Mesenchymal stem cell of Wharton's jelly (primary cell): ENCODE measurements around the gene CCDC6.

GRCh38 chr10:59897758-59898291 lies 8.5 kb downstream of the CCDC6 start:
- CAGE, long polyA plus RNA, result no peak

DNA sequence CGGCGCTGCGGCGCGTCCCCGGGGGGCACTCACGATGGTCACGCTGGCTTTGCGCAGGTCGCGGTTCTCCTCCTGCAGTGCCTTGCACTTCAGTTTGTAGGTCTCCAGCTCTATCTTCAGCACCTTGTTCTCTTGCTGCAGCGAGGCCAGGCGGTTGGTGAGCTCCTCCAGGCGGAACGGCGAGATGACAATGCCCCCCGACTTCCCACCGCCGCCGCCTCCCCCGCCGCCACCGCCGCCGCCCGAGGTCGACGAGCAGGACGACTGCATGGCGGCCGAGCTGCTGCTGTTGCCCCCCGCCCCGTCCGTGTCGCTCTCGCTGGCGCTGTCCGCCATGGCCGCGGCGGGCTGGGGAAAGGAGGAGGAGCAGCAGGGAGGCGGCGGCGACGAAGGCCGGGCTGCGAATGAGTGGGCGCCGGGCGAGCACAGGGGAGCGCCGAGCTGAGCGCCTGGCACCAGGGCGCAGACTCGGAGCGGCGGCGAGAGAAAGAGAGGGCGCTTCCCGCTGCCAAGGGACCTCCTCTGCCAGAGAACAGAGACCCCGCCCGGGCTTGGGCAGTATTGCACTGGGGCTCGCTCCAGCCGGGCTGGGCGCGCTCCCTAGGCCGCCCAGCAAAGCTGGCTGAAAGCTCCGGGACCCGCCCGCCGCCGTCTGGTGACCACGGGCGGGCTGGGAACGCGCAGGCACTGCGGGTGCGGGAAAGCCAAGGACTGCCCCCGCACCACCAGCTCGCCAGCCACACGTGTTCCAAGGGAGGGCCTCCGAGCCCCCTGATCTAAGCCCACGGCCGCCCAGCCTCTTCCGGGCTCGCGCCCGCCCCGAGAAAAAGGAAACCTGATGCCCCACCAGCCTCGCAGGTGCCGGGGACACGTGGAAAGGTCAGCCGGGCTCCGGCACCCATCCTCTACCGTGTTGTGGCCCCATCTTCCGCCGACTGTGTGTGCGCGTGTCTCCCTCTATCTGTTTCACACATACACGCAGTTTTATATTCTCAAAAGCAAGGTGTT lies at the start of gene CCDC6:
CCDC6 (minus strand) TSS at position 468 of the 1,008 bp plus-strand sequence.
- CAGE, long polyA plus RNA, result no peak

- CAGE, long polyA plus RNA, result no peak
Observed at GRCh38 chr10:60349865-60350285, 39.8 kb downstream of the ANK3 start.

DNA sequence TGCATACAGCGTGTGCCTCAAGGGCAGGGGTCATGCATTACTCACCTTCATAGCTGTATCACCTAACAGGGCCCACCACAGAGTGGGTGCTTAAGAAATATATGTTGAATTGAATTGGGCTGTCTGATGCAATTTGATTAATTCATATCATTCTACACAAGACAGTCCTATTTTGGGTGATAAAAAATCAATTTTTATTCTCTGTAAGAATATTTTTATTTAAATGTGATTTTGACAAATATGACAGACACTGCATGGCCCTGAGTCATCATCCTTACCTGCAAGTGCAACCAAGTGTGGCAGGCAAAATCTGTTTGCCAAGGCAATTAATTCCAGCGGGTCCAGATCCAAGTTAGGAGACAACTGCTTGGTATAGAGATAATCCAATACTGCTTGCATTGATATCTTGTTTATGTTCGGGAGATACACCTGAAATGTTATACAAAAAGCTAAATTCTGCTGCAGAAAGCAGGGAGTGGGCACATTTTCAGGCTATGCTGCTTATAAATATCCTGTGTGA lies 66.3 kb downstream of the RHOBTB1 start:
- CAGE, long polyA plus RNA, result no peak

GRCh38 chr10:61845077-61845577 lies 56.4 kb upstream of the ARID5B start:
- CAGE, long polyA plus RNA, result no peak

DNA sequence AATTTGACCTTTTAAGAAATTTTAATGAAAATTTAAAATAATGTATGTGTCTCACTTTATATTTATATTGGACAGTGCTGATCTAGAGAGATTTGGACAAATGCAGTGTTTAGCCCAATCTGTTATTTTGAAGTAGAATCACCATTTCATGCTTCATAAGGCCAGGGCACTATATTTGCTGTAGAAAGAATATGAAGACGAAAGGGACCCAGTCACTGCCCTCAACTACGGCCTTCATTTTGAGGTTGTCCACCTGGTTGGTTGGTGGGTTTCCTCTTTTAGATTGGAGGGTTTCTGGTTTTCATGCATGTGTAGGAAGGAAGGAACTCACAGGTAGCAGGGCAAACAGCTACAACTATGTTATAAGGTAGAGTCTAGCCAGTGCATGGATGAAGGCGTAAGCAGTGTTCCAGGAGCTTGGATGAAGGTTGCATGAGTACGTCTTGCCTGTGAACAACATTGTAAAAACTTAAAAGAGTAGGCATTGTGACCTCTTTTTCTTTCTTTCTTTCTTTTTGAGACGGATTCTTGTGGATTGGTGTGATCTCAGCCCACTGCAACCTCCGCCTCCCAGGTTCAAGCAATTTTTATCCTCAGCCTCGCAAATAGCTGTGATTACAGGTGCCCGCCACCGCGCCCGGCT lies 56.4 kb downstream of the ARID5B start:
- CAGE, long polyA plus RNA, result no peak

DNA sequence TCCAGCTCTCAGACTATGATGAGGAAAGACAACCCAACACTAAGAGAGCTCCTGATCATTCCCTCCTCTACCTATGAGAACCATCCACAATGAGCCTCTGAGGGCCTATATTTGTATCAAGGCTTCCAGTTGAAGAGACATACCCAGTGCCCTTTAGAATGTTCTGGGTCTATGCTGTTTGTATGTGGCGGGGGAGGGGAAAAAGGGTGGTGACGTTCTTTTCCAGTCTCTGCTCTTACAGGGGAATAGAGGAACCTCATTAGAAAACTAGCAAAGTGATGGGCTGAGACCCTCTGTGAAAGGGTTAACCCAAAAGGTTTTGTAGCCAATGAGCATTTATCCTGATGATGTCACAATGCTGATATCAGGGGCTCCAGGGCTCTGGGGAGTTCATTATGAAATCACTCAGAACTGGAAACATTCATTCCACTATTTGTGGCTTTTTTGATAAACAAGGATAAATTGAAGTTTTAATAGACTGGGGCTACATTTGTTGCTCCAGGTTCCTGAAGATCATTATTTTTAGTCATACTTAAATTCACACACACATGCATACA lies 71.6 kb downstream of the ARID5B start:
- CAGE, long polyA plus RNA, result no peak

DNA sequence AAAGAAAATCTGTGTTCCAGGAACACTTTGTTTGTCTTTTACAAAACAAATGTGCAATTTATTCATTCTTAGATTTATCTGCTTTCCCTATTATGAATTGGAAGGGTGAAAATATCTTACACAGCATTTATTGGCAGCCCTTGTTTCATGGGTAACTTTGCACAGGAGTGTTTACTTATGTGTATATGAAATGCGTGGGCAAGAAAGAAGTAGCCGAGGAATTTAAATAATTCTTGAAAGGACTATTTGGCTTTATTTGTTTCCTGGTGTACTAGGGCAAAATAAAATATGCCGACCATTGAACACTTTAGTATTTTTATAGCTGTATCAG lies 93.6 kb downstream of the ARID5B start:
- CAGE, long polyA plus RNA, result no peak

DNA sequence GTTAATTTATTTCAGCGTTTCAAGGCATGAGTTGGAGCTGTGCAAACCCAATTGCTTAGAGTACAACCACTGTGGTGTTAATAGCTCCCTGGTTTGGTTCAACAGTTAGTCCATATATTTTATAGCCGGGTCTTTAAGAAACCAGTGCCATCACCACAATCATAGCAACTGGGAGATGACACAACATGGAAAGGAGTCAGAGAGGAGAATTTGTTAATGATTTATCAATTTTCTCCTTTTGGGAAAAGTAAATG lies 120.1 kb downstream of the ARID5B start:
- CAGE, long polyA plus RNA, result no peak

GRCh38 chr10:62043215-62043913 lies 141.9 kb downstream of the ARID5B start:
- CAGE, long polyA plus RNA, result no peak

DNA sequence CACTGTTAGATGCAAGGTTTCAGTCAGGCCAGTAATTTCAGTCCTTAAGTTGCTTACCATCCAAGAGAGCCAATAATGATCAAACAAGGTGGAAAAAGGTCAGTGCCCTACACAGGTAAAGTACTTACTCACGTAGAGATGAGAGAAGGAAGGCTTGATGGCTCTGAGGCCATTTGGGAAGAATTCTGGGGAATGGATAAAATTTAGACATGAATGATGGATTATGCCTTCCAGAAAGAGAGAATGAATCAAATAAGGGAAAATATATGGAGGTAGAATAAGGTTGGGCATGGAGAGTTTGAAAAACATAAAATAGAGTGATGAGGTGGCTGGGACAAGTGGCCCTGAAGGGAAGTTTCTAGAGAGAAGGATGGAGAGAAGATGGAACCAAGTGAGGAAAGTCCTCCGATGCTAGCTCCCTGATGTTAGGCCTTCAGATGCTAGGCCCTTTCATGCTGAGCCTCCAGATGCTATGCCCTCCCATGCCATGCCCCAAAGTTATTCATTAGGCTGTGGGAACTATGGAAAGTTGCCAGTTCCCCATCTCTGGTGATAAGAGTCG lies 159.7 kb downstream of the ARID5B start:
- CAGE, long polyA plus RNA, result no peak

DNA sequence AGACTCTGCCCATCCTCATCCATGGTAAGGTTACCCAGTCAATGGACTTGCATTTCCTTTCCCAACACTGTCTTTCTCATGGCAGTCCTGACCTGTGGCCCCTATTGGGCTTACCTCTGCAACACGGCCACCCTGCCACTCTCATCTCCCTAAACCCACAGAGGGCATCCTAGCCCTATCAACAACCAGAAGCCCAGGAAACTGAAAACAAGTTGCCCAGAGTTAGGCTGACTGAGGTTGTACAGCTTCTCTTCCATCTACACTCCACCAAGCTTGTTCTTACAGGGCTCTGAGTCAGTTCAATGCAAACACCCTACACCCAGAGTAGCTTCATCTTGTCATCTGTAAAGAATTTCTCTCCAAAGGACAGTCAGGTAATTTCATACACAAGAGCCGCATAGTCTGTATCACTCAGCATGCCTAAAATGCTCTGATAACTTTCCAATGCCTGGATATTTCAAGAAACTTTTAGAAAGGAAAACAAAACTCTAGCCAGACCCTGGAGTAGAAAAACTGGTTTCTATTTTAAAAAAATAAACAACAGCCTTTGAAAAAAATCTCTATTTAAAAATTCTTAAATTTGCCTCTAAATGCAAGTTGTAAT lies 175.4 kb downstream of the ARID5B start:
- CAGE, long polyA plus RNA, result no peak

- CAGE, long polyA plus RNA, result no peak
Observed at GRCh38 chr10:62079874-62080725, 178.6 kb downstream of the ARID5B start.

DNA sequence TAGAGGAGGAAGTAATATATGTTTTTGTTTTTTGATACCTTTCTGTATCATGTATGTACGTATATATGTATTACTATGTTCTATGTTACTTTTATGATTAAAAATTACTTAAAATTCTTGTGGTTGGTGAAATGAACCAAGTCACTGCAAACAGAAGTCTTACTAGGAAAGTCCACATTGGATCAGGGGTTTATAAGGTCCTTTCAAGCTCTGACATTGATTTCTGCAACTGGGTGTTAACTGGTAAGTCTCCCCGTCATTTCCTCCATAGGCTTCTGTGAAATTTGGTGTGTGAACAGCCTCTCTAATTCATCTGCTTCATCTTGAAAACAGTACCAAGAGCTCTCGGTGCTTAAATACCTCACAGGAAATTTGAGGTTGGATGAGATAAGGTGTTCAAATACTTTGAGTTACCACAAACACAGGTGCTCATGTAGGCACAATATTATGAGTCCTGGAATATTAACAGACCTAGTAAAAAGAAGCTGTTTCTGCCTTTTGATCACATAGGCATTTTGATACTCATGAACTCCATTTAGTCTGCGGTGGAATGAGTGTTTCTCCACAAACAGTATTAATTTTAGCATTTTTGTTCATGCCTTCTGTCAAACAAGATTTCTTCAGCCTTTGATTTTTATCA lies 85.3 kb downstream of the RTKN2 start:
- CAGE, long polyA plus RNA, result no peak

DNA sequence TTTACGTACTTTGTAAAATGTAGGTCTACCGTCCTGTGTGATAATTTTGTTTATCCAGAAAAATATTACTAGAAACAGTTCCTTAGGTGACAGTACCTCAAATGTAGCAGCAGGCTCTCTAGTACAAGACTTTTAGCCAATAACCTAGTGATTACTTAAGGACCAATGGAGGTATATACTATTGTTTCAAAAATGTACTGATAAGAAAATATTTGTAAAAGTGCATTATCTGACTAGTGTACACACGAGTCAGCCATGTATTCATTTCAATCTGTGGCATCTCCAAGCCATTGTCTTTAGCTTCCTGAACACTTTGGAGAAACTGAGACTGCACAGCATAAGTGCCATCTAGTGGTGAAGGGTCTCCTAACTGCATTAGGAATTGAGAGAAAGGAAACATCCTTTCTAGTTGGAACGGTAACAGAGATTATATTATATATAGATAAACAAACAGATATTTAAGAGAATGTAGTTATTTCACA lies 23.7 kb downstream of the RTKN2 start:
- CAGE, long polyA plus RNA, result no peak

GRCh38 chr10:62608045-62608536 lies 196.4 kb upstream of the ADO start:
- CAGE, long polyA plus RNA, result no peak

GRCh38 chr10:62742709-62743045 lies 61.8 kb upstream of the ADO start:
- CAGE, long polyA plus RNA, result no peak

DNA sequence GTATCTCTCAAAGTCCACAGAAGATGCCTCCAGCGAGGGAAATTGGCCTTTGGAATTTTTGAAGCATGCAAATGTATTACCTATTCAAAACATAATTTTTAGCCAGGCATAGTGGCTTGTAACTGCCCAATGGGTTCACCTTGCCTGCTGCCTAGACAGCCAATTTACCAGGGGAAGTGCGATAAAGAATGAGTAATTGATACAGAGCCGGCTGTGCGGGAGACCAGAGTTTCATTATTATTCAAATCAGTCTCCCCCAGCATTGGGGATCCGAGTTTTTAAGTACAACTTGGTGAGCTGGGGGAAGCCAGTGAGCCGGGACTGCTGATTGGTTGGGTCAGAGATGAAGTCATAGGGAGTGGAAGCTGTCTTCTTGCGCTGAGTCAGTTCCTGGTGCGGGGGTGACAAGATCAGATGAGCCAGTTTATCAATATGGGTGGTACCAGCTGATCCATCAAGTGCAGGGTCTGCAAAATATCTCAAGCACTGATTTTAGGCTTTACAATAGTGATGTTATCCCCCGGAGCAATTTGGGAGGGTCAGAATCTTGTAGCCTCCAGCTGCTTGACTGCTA lies 29.1 kb upstream of the NRBF2 start:
- CAGE, long polyA plus RNA, result no peak

- CAGE, long polyA plus RNA, result no peak
Observed at GRCh38 chr10:63268205-63268530, 135.0 kb downstream of the NRBF2 start.

GRCh38 chr10:63364728-63365891 lies 100.7 kb downstream of the JMJD1C start:
- CAGE, long polyA plus RNA, result no peak